Calu3 (cell line): ENCODE data around the gene PPP1R16B.

GRCh38 chr20:37986824-37987528 lies 46.3 kb downstream of the TTI1 start:
- PRO-cap: no peak

GRCh38 chr20:38059296-38059586 lies 25.7 kb downstream of the RPRD1B start:
- PRO-cap: no peak

GRCh38 chr20:38083743-38084123 lies 50.2 kb downstream of the RPRD1B start:
- PRO-cap: no peak

DNA sequence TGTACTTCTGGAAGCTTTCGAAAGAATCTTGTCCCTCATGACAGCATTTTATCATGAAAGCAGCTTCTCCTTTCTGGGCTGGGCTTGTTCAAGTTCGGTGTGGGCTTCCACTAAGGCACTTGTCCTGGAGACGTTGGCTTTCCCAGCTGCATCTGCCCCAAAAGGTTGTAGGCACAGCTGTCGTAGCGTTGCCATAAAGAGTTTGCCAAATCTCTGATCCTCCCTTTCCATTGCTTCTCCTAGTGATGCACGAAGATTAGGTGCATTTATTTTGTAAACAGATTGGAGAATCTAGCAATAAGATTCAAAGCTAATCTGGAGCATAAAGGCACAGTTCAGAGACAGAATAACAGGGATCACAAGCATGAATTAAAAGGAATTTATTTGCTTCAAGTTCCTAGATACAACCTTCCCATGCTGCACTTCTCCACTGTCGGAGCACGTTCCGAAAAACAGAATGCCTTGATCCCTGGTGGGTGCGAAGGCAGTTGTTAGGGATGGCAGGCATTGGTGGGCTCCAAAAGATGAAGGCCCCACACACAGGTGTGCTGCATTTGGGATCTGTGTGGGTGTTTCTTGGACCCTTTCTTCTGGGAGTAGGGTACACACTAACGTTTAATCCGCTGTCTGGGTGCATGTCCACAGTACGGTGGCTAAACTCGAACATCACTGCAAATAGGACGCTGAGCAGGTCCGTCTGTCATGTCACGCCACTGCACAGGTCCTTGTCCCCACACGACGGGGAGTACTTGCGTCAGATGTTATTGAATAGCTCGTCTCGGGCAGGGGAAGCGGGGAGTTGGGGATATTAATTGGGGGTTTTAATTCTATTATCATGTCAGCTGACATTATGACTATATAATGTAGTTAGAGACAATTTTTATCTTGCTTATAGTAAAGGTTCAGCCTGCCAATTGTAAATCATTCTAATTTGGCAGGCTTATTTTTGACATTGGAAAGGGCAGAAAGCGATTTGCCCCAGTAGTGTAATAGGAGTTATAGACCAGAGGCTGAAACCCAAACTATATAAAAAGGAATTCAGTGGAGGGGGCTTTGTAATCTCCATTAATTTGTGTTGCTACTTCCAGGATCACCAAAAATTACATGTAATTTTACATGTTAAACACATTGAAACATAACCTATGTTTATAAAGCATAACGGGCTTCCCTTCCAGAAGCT lies 57.0 kb downstream of the RPRD1B start:
- PRO-cap: no peak

- PRO-cap: no peak
Observed at GRCh38 chr20:38108766-38109520, 56.1 kb downstream of the TGM2 start.

DNA sequence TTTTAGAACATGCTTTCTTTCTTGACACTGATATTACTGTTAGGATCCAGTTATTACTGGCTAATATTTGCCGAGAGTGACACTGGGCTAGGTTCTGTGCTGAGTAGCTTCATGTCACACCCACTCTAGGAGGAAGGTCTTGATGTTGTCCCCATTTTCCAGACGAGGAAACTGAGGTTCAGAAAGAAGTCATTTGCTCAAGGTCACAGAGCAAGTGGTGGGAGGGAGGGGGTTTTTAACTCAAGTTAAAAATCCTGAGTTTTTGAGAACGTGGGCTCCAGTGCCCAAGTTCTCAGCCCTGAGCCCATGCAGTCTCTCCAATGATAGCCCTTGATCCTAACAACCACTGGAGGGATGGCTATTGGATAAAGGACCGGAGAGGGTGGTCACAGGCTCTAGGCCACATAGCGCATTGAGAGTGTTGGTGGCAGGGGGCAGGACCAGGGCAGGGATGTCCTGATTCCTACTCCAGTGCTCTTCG lies 18.8 kb downstream of the TGM2 start:
- PRO-cap: no peak

GRCh38 chr20:38147688-38148446 lies 17.2 kb downstream of the TGM2 start:
- PRO-cap: no peak

- PRO-cap: no peak
Observed at GRCh38 chr20:38158592-38159386, 6.3 kb downstream of the TGM2 start.

- PRO-cap: no peak
Observed at GRCh38 chr20:38317292-38317726, 13.4 kb downstream of the BPI start.

GRCh38 chr20:38452823-38453600 lies 19.6 kb upstream of the RALGAPB start:
- PRO-cap: no peak

GRCh38 chr20:38541605-38542163 lies 39.3 kb upstream of the ADIG start:
- PRO-cap: no peak

- PRO-cap: no peak
Observed at GRCh38 chr20:38789485-38789952, 16.0 kb upstream of the PPP1R16B start.

DNA sequence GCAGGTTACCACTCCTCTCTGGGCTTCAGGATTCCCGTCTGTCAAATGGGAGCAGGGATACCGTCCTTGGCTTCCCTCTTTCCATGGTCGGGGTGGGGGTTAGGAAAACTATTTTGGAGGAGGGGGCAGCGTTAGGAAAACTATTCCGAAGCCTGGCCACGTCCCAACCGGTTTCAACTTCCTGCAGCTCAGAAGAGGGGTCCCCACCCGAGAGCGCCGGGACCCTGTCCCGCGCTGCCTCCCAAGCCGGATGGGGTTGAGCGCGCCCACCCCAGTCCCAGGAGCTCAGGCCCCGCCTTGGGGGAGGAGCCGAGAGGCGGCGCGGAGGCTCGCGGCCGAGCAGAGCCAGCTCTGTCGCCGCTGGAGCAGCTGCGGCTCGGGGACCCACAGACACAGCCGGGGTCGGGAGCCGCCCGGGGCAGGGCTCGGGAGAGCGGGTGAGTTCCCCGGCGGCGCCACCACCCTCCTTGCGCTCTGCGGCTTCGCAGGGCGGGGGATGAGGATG lies at the start of gene PPP1R16B:
Gene PPP1R16B, plus strand, starts transcription at position 342 of the 505 bp plus-strand sequence.
- PRO-cap: no peak

DNA sequence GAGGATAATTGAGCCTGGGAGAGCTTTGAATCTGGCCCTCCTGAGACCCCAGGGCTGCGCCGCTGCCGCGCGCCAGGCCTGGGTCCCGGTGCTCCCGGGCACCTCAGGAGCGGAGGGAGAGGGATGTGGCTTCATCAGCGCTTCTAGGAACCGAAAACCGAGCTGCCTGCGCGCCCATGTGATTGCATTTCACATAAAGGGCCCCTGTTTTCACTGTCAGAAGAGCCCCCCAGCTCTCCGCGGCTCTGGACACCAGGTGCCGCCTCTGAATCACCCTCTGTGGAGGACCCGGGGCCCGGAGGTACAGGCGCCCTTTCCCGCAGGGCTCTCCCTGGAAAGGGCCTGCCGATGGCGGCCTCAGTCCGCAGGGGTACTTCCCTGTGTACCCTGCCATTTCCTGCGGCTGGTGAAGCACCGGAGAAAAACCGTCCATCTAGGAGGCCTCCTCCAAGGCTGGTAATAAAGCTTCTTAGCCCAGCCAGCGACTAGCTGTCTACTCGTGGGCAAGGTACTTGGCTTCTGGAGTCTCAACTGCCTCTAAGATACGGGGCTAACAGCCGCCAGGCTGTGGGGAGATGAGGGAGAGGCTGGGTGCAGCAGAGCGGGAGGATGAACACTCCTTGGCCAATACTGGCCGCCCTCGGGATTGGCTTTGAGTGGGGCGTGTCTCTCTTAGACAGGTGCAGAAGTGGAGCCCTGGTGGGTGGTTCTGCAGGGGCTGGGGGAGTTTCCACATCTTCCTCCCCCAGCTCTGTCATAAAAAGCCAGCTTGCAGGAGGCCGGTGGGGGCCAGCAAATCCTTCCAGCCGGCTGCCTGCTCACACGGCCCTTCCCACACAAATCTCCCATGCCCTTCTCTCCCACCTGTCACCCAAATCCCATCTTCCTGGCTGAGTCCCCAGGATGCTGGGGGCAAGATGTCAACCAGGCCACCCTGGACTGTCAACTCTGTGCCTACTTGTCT lies 1.6 kb downstream of the PPP1R16B start:
- PRO-cap: no peak

DNA sequence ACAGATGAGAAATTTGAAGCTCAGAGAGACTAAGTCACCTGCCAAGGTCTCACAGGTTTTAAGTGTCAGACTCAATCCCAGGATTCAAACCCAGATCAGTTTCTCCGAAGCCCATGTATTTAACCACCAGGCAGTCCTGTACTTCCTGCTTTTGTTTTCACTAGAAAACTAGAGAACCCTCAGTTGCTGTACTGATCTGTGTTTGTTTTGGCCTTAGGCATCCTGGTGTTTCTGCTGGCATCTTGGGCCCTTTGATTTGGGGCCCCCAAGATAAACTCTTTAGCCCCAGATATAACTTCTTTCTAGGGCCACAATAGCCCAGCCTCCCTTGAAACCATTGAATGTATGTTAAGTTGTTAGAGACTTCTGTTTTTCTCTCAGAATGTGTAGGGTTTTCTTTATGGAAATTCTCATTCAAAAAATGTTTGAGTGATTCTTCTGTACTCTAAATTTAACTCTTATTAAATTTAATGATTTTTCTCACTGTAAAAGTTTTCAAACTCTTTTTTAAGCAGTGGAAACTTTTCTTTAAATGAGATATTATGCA lies 36.6 kb downstream of the PPP1R16B start:
- PRO-cap: no peak

GRCh38 chr20:38859097-38859461 lies 53.6 kb downstream of the PPP1R16B start:
- PRO-cap: no peak

DNA sequence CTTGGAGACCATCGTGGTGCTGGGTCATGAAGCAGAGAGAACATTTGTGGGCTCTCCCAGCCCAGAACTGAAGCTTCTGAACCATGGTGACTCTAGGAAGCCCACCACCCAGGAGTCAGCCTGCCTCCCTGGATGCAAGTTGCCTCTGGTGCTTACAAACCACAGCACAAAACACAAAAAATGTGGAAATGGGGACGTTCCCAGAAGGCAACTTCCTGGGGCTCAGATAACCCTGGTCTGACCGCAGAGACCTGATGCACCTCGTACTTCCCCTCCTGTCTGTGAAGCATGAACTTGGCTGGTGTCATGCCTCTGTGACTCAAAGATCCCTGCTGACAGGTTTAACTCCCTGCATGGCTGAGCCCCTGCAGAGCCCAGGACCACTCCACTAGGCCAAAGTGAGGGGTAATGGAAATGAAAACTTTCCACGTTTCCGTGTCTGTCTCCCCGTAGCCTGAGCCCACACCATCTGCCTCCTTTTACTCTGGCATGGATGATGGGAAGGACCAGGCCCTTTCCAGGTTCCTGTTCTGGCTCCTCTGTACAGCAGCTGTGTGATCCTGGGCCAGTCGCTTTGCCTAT lies 57.6 kb downstream of the PPP1R16B start:
- PRO-cap: no peak

- PRO-cap: no peak
Observed at GRCh38 chr20:39757482-39757681, 795.2 kb downstream of the DHX35 start.

DNA sequence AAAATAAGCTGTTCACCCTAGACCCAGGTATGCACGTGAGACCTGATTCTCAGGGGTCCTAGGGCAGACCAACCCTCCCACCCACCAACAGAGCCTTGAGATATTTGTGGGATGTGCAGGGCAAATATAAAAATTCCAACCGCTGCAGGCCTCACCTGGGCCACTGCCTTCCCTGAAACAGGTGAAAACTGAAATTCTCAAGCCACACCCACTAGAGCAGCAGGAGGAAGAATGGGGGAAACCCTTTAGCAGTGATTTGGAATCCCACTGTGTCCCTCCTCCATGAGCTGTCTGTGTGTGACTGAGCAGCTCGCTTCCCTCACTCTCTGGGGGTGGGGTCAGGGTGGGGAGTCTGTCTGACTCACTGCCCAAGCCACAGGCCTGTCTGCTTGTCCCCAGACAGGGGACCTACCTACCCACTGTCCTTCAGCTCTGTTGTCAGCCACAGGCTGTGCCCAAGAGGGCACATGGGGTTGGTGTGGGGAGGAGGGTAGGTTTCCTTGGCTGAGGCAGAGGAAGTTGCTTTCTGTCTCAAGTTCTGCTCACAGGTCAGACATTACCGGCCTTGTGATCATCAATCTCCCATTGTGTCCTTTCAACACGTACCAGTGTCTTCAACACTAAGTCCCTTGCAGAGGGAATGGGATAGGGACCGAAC lies 127.1 kb downstream of the MAFB start:
- PRO-cap: no peak

GRCh38 chr20:40583609-40584083 lies 105.4 kb downstream of the MAFB start:
- PRO-cap: no peak